Right cardiac atrium (tissue), 1 donor: ENCODE results near the genes MAGEA11, MAGEA8, CD99L2, VMA21 and FATE1.

- PRO-cap, result no peak
Measured at GRCh38 chrX:149502394-149503265, 2.5 kb downstream of the IDS start.

DNA sequence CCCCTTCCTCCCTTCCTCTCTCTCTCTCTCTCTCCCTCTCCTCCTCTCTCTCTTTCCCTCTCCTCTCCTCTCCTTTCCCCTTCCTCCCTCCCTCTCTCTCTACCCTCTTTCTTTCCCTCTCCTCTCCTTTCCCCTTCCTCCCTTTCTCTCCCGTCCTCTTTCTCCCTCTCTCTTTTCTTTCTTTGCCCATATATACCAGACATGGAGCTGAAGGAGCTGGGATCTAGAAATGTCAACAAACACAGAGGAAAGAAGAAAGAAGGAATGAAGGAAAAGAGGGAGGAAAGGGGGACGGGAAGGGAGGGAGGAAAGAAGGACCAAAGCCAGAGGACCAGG lies 12.2 kb upstream of the EOLA1 start:
- PRO-cap, result no peak

GRCh38 chrX:149711809-149712239 lies at the start of gene MAGEA11:
Gene MAGEA11, plus strand, starts transcription at chrX:149712060.
- PRO-cap, result no peak

GRCh38 chrX:149829218-149830095 lies 47.7 kb downstream of the MAGEA9 start:
- PRO-cap, result no peak

- PRO-cap, result no peak
Measured at GRCh38 chrX:149830096-149830866, 48.6 kb downstream of the MAGEA9 start.

DNA sequence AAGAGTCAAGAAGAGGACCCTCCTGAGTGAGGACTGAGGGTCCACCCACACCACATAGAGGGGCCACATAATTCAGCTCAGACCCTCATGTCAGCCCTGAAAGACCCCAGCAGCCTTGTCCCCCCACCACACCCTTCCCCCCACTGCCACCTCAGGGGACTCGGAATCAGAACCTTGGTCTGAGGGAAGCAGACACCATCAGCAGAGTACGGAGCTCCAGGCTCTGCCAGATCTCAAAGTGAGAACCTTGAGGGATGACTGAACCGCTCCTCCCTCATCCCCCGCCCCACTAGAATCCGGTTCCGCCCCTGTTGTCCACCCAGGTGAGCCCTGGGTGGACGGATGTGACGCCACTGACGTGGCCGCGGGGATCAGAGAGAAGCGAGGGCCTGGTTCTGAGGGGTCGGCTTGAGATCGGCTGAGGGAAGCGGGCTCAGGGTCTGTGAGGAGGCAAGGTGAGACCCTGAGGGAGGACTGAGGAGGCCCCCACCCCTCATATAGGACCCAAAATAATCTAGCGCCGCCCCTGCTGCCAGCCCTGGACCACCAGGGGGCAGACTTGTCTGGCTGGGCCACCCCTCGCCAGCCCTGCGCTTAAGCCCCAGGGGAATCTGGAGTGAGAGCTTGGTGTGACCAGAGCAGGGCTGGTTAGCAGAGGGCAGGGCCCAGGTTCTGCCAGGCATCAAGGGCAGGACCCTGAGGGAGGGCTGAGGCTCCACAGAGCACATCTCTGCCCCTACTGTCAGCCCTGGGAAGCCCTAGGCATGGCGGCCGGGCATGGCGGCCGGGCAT lies at the start of gene MAGEA8:
MAGEA8 (plus strand) TSS at position 353 of the 792 bp plus-strand sequence.
- PRO-cap, result no peak

- PRO-cap, result no peak
Measured at GRCh38 chrX:150692297-150692533, 981 bp upstream of the MTMR1 start.

GRCh38 chrX:150699084-150699327 lies 5.8 kb downstream of the MTMR1 start:
- PRO-cap, result no peak

DNA sequence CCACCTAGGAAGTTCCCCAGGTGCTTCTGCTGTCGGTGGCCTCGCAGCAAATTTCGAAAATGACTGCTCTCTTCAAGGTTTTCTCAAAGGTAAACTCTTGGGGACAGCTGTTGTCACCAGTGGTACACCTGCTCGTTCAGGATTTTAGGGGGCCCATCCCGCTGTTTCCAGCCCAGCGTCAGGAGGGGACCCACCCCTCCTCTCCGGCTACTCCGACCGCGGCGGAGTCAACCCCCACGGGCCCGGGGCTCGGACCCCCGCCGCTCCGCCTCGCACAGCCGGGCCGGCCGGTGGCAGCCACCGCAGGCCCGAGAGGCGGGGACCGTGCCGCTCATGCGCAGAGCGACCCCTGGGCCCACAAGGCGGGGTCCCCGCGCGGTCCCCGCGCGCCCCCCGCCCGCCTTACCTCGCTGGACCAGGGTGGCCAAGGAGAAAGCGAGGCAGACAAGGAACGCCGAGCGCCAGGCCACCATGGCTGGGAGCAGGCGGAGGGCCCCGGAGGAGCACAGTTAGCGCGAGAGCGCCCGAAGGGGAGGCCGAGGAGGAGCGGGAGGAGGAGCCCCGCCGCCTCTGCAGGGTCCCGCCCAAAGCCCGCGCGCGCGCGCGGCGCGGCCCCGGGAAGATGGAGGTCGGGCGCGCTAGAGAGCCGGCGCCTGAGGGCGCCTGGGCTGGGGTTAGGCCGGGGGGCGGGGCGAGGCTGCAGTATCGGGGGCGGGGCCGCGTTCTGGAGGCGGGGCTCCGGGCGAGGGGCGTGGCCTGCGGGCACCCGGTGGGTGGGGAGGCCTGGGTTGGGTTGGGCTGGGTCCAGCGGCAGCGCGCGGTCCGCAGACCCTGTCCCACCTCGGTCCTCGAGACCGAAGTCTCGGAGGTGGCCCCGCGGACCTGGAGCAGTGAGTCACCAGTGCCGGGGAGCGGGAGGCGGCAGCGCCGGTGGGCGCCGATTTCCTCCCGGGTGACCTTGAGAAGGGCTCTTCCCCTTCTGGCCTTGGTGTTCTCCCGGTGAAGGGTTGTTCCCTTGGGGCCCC lies at the start of gene CD99L2:
CD99L2 (minus strand) TSS at position 553 of the 1,025 bp plus-strand sequence.
- PRO-cap, result bidirectional peak, plus-strand start at position 641 of the sequence, minus-strand start at position 511 of the sequence; bidirectional peak, plus-strand start at position 786 of the sequence, minus-strand start at position 670 of the sequence

- PRO-cap, result no peak
Measured at GRCh38 chrX:150902066-150902360, 3.5 kb upstream of the CD99L2 start.

GRCh38 chrX:150985264-150986062 lies 2.3 kb downstream of the HMGB3 start:
- PRO-cap, result no peak

GRCh38 chrX:151396130-151397400 lies at the start of gene VMA21:
Gene VMA21, plus strand, starts transcription at chrX:151397206.
- PRO-cap, result bidirectional peak, plus-strand start at chrX:151397215, minus-strand start at chrX:151396981

DNA sequence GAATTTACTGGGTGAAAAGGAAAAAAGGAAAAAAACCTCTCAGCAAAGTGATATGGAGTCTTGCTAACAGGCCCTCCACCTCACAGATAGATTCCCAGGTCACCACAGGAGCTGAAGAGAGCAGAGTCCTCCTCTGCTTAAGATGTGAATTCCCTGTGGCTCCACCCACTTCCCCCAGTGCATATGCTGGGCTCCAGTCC lies 25.1 kb upstream of the PASD1 start:
- PRO-cap, result no peak

DNA sequence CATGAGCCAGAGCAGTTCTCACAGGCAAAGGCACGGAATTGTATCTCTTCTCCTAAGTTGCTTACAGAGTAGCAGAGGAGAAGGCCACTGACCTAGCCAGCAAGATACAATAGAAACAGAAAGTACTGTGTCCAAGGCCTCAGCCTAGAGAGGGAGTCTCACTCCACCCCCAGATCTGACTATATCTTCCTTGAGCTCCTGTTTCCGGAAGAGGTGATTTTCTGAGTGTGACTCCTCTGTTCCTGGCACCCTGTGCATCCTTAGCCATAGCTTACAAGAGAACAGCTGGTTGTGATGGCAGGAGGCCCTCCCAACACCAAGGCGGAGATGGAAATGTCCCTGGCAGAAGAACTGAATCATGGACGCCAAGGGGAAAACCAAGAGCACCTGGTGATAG lies at the start of gene FATE1:
FATE1 (plus strand) TSS at position 210 of the 397 bp plus-strand sequence.
- PRO-cap, result no peak

DNA sequence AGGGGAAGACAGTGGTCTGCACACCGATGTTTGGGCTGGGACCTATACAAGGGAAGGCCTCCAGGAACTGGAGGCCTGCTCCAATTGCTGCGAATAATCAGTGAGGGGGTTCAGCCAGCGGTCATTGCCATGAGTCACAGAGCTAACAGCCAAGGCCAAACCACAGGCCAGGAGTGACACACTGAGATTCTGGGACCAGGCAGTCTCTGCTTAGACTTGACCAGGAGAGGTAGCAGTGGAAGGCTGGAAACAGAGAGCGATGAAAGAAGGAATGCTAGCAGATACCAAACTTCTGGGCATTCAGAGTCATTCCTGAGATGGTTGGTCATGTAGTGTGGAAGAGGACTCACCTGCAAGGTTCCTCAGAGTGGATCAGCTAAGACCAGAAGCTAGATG lies 54.6 kb downstream of the CNGA2 start:
- PRO-cap, result no peak

DNA sequence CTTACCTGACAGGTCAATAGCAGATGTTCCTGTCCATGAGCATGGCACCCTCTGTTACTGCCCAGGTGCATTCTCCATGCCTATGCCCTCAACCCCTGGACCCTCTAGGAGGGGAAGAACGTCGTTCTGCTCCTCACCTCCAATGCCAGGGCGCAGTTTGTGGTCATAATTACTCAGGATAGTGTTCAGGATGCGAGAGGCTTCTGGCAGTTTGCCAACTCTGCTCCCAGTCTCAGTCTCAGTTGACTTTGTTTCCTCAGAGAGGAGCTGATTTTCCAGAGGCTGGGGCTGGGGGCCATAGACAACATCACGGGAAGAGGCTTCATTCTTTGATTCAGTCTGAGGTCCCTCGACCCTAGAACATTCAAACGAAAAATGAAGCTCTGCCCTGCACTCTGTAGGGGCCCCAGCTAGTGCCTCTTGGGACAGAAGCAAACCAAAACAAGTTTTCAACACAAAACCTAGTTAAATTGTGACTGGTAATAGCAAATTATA lies 4.4 kb downstream of the GABRE start:
- PRO-cap, result no peak

DNA sequence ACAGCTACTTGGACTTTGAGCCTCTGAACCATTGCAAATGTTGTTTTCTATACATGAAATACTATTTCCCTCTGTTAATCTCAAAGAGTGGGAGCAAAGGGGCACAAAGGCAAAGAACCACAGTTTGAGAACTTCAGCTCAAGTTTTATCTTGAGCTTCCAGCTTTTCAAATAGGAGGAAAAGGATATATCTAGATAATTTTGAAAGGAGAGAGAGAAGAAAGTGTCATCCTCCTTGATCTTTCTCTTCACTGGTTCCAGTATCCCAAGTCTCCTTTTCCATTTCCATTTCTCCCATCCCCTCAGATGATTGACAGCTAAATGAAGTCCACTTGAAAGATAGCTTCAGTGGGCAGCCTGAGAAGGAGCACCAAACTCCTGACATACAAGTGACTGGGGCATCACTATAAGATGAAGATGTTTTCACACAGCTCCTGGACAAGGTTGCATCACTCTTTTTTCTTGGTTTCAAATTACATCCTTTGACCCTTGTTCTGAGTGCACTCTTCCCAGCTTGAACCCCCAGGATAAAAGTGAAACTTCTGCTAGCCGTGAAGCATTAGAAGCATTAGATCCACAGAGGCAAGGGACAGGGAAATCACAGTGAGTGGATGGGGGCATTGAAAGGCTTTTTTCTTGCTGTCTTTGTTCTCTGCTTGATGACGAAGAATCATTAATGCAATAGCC lies 17.4 kb upstream of the MAGEA10 start:
- PRO-cap, result no peak

GRCh38 chrX:152831637-152832005 lies 758 bp downstream of the NSDHL start:
- PRO-cap, result no peak

DNA sequence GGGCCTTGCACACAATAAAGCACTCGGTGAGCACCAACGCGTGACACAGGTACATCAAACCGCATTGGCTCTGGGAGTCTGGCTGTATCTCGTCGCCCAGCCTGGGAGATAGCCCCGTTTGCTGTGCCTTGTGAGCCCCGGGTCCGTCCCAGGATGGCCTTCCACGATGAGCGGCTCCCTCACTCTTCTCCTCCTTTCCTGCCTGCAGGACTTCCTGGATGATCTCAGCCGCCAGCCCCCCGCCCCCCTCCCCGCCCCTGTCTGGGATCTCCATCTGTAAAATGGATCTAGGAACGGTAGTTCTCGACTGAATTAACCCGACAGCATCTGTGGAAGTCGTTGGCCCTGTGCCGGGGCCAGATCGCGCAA lies 524 bp upstream of the ZNF185 start:
- PRO-cap, result no peak

DNA sequence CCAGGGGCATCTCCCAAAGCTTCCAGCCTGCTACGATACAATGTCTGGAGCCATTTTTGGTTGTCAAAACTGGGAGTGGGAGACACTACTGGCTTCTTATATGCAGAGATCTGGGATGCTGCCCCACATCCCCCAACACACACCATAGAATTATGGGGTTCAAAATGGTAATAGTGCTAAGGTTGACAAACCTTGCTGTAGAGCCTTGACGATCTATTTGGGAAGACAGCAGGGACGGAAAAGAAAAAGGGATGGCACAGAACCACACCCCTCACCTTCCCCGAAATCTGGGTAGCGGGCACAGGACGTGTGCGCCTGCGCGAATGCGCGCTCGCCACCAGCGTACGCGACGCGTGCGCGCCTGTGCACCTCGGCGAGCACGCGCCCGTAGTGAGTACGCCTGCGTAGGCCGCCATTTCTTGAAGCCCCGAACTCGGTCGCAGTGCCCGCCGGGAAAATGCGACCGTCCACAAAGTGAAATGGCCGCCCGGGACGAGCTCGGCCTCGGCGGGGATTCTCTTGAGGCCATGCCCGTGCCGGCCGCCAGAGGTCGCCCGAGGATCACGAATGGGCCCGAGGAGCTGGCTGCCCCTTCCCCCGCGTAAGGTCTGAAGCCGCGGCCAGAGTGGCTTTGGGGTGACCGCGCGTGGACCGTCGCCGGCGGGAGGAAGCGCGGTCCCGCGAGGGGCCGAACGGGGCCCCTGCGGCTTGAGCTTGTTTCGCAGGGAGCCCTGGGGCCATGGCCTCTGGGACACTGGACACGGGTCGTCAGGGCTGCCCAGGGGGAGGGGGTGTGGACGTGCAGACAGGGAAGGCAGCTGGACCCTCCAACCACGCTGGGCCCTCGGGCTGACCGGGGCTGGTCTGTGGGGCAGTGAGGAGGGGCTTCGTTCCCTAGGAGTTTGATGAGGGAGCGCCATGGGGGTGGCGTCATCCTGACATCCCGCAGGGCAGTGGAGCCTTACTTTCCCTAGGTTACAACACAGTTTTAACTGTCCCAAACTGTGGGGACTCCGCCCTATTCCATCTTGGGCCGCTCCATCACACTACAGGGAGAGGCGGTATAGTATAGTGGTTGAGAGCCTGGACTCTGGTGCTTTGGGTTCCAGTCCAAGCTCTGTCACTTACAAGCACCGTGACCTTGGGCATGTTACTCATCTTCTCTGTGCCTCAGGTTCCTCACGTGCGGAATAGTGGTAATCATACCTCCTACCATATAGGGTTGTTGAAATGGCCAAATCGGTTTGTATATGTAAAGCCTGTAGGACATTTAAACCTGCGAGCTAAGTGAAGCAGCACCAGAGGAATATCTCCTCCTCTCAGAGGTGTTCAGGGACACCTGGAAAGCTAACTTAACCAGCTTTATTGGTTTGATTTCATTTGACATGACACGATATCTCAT lies 43.9 kb downstream of the ZNF185 start:
- PRO-cap, result bidirectional peak, plus-strand start at position 619 of the sequence, minus-strand start at position 289 of the sequence